Mesothelial cell of epicardium (in vitro differentiated cells): Measurements from ENCODE around the genes STRA6 and UBL7.

- PRO-cap, result no peak
Observed at GRCh38 chr15:73178228-73178563, 125.9 kb downstream of the NEO1 start.

- PRO-cap, result no peak
Observed at GRCh38 chr15:73264836-73265178, 104.0 kb downstream of the HCN4 start.

DNA sequence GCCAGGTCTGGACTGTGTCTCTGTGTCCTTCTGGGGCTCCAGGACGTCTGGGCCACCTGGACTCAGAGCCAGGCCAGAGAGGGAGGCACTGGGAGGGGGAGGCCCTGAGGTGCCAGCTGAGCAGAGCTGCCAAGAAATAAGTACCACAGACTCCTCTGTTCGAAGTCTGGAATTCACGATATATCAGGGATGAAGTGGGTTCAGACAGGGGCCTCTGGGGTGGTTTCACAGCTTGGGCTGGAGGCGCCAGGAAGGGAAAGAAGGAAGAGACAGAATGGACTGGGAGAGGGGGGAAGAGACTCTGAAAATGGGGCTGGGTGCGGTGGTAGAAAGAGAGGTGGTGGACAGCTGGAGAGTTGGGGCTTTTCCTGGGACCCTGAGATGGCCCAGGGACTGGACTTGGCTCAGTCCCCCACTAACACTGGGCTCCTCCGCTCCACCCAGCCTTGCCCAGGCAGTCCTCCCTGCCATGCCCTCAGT, 6.1 kb upstream of the HCN4 start:
- PRO-cap, result no peak

DNA sequence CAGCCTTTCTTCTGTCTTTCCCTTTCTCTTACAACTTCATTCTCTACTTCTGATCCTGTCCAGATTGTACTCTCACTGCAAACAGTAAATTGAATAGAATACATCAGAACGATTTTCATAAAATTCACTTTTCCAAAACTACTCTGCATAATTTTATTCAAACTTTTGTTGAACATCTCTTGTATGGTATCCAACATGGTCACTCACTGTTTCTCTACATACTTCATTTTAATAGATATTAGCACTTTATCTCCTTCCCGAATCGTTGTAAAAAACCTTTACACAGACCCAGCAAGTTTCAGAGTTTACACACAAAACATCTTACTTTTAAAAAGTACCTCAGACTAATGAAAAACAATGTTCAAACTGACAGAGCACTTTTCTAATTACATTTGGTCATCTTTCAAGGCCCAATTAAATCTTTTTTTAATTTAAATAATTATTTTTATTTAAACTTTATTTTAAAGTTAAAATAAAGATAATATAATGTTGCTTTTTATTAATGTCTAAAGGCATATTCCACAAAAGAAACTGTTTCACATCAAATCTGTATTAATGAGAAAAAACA, 4.8 kb downstream of the NPTN start:
- PRO-cap, result no peak

DNA sequence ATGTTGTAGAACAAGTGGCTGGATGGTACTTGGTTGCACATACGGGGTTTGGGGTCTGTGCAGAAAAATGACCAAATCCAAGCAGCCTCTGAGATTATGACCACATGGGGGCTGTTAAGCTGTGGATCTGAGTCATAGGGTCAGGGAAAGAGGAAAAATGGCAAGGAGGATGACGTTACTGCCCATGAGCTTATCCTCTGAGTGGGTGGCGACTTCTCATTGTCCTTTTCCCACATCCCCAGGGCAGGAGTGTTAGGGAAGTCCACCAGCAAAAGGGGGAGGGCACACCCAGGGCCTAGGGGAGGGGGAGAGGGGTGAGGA, 2.5 kb downstream of the CD276 start:
- PRO-cap, result no peak

DNA sequence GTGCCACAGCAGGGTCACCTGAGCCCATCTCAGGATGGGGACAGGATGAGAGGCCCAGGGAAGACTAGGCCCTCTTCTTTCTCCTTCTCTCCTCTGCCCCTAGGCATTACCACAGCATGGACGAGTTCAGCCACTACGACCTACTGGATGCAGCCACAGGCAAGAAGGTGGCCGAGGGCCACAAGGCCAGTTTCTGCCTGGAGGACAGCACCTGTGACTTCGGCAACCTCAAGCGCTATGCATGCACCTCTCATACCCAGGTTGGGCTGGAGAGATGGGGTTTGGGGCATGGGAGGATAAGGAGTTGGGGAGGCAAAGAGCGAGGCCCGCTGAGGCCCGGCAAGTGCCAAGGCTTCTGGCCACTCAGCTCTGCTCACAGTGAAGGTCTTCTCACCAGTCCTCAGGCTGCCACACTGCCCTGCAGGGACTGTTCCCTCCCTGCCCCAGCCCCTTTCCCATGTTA, 20.7 kb downstream of the LOXL1 start:
- PRO-cap, result no peak

DNA sequence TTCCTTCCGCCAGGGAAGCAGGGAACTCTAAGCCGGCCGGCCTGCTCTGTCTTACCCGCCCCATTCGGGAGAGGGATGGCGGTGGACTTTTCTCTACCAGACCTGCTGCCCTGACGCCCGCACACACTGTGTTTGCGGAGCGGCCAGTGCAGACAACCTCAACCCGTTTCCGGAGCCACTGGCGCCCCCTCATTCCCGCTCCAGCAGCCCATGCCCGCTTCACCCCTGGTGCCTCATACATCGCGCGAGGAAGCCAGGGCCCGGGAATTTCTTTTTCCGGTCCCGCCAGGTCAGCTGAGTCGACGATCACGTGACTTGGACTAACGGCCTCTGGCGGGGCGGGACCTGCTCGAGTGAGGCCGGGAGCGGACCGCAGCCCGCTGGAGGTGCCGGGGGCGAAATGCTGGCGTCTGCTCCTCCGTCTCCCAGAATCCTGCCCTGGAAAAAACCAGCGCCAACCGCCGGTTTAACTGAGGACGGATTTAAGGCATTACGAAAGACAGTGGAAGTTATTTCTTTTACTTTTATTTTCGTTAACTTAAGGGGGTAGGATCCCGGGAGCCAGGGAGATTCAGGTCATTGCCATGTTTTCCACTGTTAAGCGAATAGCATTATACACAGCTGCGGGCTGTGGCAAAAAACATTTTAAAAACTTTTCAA, 17.7 kb upstream of the GOLGA6A start:
- PRO-cap, result unidirectional peak, minus-strand start at position 237 of the sequence

DNA sequence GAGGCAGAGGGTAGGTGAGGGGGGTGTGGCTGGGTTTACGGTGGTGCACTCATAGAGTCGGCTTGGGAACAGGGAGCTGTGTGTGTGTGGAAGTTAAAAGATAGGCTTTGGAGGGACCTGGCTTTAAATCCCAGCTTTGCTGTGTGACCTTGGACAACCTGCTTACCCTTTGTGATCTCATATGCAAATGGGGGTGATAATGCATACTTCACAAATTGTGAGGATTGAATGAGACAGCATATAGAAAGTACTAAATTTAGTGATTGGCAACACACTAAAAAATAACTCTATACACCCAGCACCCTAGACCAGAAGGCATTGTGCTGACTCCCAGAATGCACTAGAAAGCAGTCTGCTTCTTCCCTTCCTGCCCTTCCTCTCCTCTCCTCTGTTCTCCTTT, 9.8 kb upstream of the ISLR2 start:
- PRO-cap, result no peak

DNA sequence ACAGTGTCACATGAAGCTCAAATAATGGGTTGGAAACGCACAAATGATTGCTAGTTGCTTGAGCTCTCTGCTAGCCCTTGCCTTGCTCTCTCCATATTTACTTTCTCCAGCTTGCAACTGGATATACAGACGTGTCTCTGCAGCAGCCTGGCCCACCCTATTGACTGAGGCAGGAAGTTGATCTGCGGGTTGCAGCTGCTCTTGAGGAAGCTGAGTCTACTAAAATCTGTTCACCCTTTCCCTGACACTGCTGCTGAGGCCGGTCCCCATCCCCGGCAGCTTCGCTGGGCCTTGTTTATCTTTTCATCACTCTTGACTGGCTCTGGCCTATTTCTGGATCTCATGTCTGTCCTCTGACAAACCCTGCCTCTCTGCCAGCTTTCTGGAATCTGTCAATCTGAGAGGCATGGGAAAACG, 16.6 kb upstream of the ISLR start:
- PRO-cap, result no peak

- PRO-cap, result no peak
Observed at GRCh38 chr15:74179064-74179818, 5.7 kb downstream of the ISLR start.

DNA sequence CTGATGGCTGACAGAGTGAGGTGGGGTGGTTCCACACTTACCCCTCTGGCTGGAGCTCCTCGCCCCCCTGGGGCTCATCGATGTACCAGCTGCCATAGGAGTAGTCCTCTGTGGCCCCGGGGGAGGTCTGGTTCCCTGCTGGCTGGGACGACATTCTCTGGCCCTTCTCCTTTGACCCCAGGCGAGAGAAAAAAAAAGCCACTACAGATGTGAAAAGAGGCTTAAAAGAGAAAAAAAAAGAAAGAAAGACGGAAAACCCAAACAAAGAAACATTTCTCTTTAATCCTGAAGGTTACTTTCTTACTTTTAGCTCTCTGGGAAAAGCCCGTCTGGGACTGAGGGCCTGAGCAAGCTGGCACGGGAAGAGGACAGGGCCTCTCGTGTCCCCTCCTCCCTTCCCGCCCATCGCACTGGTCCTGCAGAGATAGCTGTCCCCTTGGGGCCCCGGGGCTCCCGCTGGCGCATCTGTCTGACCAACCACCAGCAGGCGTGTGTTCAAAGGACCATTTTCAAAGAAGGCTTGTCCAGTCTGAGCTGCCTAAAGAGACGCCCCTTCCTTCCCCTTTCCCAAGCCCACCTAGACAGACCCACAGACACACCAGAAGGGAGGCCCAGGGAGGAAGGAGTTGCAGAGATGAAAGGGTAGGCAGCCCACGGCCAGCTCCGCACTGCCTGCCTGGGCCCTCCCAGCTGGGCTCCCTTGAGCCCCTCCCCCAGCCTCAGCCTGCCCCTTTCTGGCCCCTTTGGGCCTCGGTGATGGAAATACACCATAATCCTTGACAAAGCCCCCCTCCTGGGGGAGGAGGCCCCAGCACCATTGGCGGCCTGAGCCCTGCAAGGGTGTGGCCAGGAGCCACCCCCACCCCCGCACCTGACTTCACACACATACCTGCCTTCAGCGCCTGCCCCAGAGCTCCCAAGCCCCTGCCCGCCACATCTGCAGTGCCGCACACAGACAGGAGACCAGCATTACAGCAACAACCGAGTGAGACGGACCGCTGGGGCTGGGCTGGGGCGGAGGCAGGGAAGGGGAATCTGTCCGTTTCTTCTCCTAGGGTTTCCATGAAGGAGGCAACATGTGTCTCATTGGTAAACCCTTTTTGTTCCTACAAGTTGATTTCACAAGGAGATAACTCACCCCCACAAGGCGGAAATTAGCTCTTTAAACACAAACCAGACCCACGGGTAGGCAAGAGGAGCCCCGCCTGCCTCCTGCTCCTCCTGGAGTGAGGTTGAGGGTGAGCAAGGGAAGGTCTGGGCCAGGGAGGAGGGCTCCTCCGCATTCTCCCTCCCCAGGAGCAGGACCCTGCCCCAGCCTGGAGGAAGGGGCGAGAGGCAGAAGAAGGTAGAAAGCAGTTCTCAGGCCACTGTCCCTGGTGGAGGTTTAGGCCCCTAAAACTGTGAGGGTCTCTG, at the start of gene STRA6:
TSS of gene STRA6 (minus strand) at position 674 of the 1,413 bp plus-strand sequence.
- PRO-cap, result no peak

DNA sequence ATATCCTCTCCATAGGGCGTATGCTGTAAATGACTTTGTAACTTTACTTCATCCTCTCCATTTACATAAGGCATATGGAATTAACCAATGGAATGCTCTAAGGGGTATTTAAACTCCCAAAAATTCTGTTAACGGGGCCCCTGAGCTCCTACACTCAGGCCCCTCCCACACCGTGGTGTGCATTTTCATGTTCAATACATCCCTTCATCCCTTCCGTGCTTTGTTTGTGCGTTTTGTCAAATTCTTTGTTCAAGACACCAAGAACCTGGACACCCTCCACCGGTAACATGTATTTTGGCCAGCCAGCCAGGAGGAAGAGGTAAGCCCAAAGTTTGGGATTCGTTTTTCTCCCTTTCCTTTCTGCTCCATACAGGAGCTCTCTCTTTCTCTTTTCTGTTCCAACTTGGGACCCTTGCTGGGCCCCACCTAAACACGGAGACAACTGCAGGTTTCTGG, 16.8 kb downstream of the CYP11A1 start:
- PRO-cap, result no peak

DNA sequence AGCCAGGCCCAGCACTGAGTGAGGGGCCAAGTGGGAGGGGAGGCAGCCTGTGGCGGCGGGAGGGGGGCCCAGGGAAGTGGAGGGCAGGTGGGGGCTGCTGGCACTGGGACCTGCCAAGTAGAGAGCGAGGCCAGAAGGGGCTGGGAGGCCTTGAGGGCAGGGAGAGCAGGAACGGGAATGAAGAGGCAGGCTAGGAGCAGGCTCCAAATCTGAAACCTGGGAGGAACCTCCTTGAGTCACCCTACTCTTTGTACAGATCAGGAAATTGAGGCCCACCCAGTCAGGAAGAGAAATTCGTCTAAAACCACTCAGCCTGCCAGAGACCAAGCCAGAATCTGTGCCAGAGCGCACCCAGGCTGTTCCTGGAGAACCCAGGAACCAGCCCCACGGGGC, 14.6 kb upstream of the CYP11A1 start:
- PRO-cap, result no peak

GRCh38 chr15:74421172-74421882, 12.4 kb downstream of the SEMA7A start:
- PRO-cap, result no peak

- PRO-cap, result no peak
Observed at GRCh38 chr15:74422423-74423060, 11.2 kb downstream of the SEMA7A start.

DNA sequence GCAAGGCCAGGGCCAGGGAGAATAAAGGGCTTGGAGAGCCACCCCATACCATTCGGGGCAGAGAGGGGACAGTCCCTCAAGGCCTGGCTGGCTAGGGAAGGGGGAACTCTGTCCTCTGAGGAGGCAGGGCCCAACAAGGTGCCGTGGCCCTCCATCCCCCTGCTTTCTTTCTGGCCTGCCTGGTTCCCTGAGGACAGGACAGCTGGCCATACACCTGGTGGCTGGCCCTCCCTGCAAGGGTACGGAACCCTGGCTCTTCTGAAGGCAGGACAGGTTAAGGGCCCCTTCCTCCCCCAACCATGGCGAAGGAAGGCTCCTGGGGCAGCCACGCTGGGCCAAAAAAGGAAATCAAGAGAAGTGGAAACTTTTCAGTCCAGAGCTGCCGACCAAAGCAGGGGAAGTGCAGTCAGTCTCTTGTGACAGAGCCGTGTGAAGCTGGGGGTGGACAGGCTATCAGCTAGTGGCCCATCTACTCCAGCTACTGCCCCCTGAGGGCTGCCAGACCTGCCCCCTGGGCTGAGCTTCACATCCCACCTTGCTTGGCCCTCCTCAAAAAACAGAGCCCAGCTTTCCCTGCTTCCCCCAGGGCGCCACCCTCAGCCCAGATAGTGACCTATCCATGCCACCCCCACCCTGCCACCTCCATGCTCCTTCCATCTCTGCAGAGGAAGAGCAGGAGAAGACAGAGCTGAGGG, 4.8 kb downstream of the SEMA7A start:
- PRO-cap, result no peak

DNA sequence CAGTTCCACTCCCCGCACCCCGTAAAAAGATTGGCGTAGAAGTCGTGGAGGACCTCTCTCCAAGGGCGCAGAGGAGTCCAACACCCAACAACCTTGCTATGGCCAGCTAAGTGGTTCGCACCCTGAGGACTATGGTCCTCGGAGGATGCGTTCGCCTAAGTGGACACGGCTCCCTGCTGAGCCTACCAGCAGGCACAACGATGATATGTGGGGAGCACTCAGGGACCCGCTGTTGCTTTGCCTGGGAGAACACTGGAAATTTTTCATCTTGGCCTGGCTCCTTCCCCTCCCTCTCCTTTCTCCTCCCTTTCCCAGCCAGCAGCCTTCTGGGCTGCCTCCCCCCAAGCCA, 423 bp upstream of the SEMA7A start:
- PRO-cap, result no peak

- PRO-cap, result bidirectional peak, plus-strand start at chr15:74461373, minus-strand start at chr15:74461136
Observed at GRCh38 chr15:74461009-74461922, at the start of gene UBL7. Gene UBL7 (minus strand): TSS chr15:74461160.

DNA sequence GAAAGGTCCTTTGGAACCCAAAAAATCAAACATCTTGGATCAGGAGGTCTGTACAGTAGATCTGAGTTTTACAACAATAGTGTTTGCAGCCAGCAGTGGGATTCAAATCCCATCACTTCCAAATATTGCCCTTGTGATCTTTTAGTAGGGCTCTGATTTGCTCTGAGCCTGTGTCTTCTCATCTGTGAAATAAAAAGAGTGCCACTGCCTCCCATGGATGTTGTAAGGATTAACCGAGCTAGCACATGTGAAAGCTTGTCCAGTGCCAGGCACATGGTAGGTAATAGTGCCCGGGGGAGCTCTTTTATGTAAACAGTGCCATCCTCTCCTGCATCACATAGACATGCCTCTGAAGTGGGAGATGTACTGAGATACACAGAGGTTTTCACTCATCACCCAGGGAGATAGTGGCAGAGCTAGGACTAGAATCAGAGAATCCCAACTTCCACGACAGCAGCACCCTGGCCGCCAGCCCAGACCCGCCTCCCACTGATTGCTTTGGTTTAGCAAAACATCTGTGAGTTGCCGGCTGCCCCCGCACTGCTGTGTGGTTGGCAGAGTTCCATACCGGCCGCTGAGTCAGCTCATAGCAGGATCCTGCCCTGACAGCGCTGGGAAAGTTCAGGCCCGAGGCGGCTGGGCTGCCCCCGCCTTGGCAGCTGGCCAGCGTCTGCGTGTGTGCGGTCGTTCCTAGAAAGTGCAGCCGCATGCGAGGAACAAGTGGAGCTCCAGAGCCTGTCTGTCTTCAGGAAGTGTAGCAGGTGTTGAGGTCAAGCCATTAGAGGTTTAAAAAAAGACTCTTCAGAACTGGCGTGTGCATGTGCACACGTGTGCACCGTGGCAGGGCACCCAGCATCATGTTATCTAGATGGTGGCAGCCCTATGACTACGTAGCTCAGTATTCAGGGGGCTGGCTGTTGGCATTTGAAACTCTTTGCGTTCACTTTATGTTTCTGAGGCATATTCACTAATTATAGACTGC, 5.0 kb downstream of the ARID3B start:
- PRO-cap, result no peak

- PRO-cap, result no peak
Observed at GRCh38 chr15:74631435-74632158, 16.0 kb downstream of the CLK3 start.